HCT116 (cell line): Measurements from ENCODE around the genes DCTPP1, BCL7C, FBXL19, PRSS53 and PYCARD.

DNA sequence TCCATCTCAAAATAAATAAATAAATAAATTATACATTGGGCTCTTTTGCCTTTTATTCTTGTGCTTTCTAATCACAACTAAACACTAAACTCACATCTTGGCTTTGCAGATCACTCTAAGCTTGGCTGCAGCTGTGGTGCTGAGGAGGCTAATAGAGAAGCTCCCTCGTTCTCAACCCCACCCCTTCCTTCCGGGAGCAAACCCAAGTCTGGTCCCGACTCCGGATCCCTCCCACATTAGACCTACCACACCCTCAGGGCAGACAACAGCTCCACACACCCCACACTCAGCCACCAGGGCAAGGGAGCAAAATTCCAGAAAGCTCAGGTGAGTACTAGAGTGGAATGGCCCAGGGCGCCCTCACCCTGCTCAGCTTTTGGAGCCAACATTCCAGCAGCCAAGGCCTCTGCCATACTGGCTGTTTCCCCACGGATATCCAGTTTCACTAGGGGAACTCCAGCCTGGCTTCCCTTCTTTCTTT, 9.9 kb downstream of the SULT1A3 start:
- RRBS = no CpG with 5 or more reads among the region's 6 CpGs

GRCh38 chr16:30329688-30329938, 25.5 kb downstream of the CD2BP2 start:
- RRBS = no CpG with 5 or more reads among the region's 6 CpGs

GRCh38 chr16:30394516-30395170, 577 bp upstream of the ZNF48 start:
- RRBS = 12% methylated on average over 5 of the region's 37 CpGs

DNA sequence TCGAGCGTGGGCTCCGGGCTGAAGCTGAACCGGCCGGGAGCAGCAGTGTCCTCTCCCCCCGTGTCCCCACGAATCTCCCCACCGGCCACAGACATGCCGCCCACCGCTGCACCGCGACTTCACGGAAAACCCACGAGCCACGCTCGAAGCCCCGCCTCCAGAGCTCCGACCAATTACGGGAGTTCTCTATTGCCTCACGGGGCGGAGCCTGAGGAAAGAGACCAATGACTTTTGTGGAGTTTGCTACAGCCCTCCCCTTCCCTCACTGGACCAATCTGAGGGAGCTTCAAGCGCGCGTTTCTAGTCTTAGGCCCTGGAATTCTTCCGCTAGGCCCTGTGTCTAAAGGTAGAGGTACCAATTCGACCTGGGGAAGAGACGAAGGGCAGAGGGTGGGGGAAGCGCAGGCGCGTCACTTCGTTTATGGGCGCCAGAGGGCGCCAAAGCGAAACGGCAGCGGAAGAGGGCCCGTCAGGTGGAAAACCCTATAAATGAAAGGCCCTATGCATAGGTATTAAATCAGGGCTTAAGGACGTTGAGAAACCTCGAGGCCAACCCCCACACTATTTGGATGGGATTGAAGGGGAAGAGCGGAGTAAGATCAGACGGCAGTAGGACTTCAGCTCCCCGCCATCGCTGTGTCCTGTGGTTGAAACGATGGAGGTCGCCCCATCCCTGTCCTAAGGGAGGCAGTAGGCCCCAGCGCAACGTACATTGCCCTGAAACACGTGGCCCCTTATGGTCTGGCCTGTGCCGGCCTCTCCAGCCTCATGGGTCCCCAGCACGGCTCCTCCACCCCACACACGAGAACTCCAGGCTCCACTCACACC, at the start of gene DCTPP1:
DCTPP1 (minus strand) TSS at position 145 of the 828 bp plus-strand sequence.
- RRBS = 0% methylated on average over 4 of the region's 51 CpGs

DNA sequence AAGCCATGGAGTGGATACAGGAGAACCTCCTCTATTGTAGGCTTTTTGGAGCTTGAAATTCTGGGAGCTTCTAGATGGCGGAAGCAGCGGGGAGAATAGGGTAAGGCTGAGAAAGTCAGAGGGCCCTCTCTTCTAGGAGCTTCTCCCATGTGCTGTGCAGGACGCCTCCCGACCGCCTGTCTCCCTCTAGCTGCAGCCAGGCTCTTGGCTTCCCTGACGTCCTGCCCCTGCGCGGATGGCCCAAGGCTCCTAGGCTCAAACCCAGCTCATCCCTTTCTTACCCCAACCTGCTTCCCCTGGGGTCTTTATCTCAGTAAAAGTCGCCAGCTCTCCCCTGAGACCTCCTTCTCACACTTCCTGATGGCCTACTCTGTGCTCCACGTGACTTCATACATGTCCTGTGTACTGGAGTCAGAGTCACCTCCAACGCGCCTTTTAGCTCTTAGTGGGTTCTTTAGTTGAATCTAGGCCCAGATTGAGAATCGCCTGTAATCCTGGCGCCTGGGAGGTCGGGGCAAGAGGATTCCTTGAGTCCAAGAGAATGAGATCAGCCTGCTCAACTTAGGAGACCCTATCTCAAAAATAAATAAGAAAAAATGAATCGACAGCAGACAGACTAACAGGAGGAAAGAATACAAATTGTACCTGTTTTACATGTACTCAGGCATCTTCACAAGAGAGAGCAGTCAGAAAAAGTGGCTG, 1.2 kb upstream of the ZNF747 start:
- RRBS = no CpG with 5 or more reads among the region's 16 CpGs

- RRBS = 56% methylated on average over 13 of the region's 31 CpGs
These were observed 606 bp upstream of the PRR14 start for GRCh38 chr16:30650074-30650633.

GRCh38 chr16:30715462-30716131, 16.6 kb downstream of the SRCAP start:
- RRBS = no CpG with 5 or more reads among the region's 9 CpGs

DNA sequence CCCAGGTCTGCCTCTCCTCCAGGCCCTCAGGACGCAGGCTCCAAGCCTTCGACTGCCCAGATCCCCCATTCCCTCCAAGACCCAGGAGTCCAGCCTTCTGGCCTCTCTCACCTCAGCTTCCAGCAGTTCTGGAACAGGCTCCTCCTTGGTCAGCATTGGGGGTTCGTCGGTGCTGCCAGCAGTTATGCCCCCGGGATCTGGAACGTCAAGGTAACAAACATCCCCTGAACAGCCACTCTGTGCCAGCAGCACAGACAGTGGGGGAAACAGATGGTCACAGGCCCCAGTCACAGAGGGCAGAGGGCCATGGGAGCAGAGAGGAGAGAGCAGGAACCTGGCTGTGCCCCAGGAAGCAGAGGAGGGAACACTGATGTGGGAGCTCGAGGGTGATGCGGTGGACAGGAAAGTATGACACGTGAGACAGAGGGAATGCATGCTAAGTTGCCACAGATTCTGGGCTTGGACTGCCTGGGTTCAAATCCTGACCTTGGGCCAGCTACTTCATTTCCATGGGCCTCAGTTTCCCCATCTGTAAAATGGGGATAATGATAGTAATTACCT, 5.0 kb downstream of the BCL7C start:
- RRBS = no CpG with 5 or more reads among the region's 9 CpGs

DNA sequence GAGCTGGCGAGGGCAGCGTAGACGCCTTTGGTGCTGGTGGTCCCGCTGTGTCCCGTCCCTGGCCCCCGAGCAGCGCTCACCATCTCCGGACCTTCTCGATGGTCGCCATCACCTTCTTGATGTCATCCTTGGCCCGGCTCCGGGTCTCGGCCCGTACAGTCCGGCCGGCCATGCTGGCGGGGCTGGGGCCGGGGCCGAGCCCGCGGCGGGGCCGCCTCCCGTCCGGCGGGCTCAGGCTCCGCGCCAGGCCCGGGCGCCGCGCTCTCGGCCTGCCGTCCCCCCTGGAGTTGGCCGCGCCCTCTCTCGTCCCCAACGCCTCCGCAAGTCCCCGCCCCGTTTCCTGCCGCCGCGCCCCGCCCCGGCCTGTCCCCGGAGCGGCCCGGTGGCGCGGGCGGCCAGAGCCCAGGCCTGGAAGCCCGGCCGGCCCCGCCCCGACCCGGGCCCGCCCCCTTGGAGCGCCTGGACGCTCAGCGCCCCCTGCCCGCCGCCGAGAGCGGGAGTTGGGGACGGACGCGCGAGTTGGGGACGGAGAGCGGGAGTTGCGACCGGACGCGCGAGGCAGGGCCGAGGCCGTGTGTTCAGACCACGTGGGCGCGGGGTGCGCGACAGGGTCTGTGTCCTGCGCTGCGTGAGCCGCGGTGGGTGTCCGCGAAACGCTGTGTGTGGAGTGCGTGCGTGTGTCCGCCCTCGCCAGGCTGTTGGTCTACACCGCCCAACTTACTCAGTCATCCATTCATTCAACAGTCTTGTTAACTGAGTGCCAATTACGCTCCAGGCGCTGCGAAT, at the start of gene BCL7C:
BCL7C (minus strand) TSS at position 305 of the 786 bp plus-strand sequence.
- RRBS = 1% methylated on average over 19 of the region's 98 CpGs

DNA sequence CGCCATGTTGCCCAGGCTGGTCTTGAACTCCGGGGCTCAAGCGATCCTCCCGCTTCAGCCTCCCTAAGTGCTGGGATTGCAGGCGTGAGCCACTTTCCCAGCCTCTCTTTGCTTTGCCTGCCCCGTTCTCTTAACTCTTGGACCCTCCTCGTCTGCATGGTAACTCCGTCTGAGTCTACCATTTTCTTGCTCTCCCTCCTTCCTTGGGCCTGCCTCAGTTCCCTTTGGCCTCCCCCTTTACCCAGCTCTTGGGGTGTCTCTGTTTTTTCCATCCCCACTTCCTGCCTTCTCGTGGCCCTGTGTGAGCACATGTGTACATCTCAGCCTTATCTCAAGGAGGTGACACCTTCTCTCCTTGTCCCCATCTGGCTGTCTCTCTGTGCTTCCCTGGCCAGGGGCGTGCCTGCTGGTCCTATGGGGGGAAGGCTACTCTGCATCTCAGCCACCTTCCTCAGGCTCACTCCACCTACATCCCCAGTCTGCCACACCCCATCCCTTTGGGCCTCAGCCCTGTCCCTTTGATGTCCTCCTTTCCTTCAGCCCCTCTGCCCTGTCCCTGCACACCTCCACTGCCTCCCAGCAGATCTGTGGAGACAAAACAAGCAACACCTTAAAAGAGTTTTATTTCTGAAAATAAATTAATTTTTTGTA, 6.6 kb downstream of the CTF1 start:
- RRBS = no CpG with 5 or more reads among the region's 10 CpGs

DNA sequence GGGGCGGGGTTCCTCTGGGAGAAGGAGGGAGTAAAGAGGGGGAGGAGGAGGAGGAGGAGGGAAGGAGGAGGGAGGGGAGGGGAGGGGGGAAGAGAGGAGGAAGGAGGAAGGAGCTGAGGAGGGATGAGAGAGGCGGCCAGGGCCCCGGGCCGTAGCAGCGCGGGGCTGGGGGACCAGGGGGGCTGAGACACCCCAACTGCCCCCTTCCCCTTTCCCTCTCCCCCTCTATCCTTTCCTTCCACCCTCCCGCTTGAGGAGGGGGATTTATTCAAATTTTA, at the start of gene FBXL19:
FBXL19 (plus strand) TSS at position 90 of the 278 bp plus-strand sequence.
- RRBS = no CpG with 5 or more reads among the region's 7 CpGs

- RRBS = no CpG with 5 or more reads among the region's 6 CpGs
These were observed 11.3 kb upstream of the ORAI3 start for GRCh38 chr16:30937485-30937952.

- RRBS = 100% methylated on average over 1 of the region's 18 CpGs
These were observed 6.4 kb downstream of the ZNF646 start for GRCh38 chr16:31080382-31081170.

GRCh38 chr16:31088651-31089152, at the start of gene PRSS53:
TSS of gene PRSS53 (minus strand) at chr16:31088943.
- RRBS = no CpG with 5 or more reads among the region's 7 CpGs

- RRBS = no CpG with 5 or more reads among the region's 8 CpGs
These were observed 3.7 kb upstream of the PRSS8 start for GRCh38 chr16:31139280-31139555.

DNA sequence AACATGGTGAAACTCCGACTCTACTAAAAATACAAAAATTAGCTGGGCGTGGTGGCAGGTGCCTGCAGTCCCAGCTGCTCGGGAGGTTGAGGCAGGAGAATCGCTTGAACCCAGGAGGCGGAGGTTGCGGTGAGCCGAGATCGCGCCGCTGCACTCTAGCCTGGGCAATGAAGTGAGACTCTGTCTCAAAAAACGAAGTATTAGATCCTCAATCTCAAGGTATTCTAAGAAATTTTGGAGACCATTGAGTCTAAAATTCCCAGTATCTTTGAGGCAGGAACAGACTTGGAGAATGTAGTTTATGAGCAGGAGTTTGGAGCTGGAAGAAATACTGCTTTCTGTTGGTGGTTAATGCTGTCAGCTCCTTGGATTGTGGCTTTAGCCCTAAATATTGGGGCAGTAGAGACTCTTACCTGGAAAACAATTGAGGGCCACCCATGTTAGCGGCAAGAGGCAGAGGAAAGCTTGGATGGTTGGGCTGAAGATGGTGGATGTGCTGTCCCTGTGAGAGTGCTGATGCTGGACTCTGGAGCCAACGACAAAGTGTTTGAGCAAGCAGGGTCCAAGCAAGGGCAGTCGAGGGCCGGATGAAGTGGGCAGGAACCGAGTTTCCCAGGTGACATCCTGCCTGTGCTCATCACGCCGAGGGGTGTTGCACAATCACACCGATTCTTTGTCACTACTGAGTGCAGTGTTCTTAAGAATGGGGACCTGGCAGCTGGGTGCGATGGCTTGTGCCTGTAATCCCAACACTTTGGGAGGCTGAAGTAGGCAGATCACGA, 6.4 kb downstream of the PYCARD start:
- RRBS = no CpG with 5 or more reads among the region's 21 CpGs

GRCh38 chr16:31202015-31203059, at the start of gene PYCARD:
TSS of gene PYCARD (minus strand) at chr16:31202760.
- RRBS = 94% methylated on average over 23 of the region's 80 CpGs

DNA sequence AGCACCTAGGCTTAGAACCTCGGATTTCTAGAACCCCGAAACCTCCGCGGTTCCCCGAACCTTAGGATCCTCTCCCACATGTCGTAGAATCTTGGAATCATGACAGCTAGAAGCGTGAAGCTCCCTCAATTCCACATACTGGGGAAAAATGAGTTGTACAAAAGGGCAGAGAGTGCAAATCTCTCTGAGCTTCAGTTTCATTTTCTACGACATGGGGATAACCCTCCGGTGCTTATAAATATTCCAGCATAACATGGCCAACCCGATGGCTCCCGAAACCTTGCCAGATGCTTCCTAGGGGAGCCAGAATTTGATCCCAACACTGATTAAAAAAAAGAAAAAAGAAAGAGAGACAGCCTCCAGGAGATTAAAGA, 487 bp upstream of the PYCARD start:
- RRBS = no CpG with 5 or more reads among the region's 11 CpGs

- RRBS = no CpG with 5 or more reads among the region's 26 CpGs
These were observed 8.0 kb downstream of the ITGAX start for GRCh38 chr16:31362743-31363657.

DNA sequence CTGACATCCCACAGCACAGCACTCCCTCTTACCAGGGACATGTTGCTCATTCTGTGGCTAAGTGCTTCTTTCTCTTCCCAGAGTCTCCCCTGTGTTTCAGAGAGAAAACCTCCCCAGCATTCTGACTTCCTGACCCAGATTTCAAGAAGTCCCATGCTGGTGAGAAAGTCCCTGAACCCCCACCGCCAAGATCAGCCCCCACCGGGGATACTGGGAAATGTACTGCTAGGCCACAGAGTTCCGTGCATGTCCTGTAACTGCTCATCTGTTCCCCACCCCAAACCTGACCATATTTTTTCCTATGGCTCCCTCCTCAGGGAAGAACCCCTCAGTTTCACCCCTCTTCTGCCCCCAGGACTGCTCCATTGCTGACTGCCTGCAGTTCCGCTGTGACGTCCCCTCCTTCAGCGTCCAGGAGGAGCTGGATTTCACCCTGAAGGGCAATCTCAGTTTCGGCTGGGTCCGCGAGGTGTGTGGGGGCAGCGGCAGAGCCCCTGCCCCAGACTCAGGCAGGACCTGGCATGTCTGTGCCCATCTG, 4.6 kb downstream of the COX6A2 start:
- RRBS = no CpG with 5 or more reads among the region's 10 CpGs